Temporal lobe (tissue), 2 donors: ENCODE measurements around a stretch of chr13.

DNA sequence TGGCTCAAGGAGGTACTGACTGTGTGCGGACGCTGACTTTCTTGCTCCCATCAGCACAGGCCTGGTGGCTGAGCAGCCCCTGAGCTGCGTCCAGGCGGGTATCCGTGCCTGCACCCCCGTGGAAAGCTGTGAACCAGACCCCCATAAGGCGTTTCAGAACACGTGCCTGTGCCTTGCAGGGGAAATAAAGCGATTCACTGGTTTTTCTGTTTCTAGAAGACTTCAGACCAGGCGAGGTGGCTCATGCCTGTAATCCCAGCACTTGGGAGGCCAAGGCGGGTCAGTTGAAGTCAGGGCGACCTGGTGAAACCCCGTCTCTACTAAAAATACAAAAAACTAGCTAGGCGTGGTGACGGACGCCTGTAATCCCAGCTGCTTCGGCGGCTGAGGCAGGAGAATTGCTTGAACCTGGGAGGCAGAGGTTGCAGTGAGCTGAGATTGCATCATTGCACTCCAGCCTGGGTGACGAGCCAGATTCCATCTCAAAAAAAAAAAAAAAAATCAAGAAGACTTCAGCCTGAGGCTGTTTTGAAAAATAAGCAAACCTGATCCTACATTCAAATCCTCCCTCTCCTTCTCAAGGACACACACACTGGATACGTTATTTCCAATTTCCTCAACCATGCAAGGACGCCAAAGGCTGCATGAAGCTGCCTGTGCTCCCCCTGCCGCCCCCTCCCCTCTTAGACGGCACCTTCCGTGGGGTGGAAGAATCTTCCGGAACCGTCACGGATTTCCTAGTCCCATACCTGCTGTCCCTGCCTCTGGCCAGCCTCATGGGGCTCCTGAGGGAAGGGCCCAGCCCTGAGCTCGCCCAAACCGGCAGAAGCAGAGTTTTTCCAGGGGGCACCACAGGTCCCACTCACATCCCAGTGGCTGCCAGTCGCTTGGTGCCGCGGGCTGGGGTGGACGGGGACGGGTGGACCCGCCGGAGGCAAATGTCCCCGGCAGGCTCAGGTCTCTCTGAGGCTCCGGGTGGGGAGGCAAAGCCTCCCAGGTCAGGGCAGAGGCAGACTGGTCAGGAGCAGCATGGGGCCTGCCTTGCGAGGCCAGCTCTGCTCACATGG is 25.2 kb downstream of the ADPRHL1 start:
- RAMPAGE, long total RNA = no peak

DNA sequence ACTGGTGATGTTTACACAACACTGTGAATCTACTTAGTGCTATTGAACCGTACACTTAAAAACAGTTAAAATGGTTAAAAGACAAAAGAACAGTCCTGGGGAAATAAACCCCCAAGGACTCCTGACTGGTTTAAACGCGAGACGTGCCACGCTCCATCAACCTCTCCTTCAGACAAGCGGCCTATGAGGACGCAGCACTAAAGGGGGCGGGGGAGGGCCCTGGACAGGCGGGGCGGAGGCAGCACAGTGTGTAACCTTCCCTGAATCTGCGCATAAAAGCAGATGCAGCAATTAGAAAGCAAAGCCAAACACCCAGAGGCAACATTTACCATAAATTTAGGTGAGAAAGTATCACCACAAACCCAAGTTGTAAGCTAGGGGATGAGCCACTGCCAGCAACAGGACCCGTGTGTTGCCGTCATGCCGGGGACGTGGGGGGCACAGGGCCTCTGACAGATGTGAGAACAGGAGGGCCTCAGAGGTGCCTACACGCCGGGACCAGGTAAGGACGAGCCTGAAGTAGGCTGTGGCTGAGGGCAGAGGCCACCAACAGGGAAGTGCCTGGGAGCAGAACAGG is 15.3 kb upstream of the ADPRHL1 start:
- RAMPAGE, long total RNA = no peak

GRCh38 chr13:113501279-113501613 is 10.4 kb downstream of the TMCO3 start:
- RAMPAGE, long total RNA = no peak

- RAMPAGE, long total RNA = no peak
These were observed 42.6 kb downstream of the TMCO3 start for GRCh38 chr13:113533395-113533895.

DNA sequence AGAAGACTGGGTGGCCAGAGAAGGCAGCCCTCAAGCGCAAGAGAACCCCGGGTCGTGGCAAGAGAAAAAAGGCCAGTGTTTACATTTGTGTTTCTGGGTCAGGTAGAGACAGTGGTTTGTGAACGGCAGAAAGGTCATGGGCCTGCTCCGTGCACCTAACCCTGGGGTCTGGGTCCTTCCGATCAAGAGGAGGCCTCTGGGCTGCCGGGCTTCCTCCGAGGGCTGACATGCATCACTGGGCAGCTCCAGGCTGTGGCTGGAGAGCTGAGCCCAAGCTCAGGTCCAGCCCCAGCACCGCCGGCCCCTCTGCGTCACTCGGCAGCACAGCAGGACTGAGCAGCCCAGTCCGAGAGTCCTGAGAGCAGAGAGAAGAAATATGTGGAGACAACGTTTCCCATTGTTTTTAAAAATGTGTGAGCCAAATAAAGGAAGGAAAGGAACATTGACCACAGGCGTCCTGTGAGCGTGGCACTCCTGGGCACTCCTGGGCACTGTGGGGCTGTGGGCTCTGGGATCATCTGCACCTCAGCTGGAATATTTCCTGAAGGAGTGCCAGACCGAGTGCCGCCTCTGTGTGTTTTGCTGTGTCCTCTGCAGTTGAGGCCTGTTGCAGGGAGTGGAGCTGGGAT is 38.0 kb upstream of the TFDP1 start:
- RAMPAGE, long total RNA = no peak

DNA sequence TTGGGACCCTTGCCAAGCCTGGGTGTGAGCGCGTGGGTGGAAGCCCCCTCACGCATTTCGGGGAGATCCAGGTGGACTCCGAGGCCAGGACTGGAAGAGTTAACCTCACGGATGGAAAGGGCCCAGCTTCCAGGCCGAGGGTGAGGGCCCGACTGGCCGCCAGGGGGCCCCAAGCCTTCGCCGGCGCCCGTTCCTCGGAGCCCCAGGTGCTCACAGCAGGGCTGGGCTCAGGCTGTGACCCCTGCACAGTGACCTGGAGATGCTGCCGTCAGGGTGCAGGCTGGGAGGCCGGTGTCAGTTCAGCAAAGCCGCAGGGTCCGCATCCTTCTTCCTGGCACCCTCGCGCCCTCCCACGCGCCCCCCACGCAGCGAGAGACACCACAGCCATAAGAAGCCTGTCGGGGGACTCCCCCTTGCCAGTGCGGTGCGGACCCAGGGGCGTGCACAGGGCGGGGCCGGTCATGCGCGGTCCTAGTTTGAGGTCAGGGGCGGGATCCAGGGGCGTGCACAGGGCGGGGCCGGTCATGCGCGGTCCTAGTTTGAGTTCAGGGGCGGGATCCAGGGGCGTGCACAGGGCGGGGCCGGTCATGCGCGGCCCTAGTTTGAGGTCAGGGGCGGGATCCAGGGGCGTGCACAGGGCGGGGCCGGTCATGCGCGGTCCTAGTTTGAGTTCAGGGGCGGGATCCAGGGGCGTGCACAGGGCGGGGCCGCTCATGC is 34.0 kb upstream of the TMEM255B start:
- RAMPAGE, long total RNA = no peak

DNA sequence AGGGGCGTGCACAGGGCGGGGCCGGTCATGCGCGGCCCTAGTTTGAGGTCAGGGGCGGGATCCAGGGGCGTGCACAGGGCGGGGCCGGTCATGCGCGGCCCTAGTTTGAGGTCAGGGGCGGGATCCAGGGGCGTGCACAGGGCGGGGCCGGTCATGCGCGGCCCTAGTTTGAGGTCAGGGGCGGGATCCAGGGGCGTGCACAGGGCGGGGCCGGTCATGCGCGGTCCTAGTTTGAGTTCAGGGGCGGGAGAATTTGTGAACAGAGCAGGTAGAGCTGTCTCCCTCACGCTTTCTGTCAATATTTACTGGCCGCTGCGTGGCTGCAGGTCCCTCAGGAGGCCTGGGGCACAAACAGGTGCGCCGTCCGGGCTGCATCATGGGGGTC is 32.8 kb upstream of the TMEM255B start:
- RAMPAGE, long total RNA = no peak

- RAMPAGE, long total RNA = no peak
These were observed 17.1 kb upstream of the TMEM255B start for GRCh38 chr13:113741819-113742514.

DNA sequence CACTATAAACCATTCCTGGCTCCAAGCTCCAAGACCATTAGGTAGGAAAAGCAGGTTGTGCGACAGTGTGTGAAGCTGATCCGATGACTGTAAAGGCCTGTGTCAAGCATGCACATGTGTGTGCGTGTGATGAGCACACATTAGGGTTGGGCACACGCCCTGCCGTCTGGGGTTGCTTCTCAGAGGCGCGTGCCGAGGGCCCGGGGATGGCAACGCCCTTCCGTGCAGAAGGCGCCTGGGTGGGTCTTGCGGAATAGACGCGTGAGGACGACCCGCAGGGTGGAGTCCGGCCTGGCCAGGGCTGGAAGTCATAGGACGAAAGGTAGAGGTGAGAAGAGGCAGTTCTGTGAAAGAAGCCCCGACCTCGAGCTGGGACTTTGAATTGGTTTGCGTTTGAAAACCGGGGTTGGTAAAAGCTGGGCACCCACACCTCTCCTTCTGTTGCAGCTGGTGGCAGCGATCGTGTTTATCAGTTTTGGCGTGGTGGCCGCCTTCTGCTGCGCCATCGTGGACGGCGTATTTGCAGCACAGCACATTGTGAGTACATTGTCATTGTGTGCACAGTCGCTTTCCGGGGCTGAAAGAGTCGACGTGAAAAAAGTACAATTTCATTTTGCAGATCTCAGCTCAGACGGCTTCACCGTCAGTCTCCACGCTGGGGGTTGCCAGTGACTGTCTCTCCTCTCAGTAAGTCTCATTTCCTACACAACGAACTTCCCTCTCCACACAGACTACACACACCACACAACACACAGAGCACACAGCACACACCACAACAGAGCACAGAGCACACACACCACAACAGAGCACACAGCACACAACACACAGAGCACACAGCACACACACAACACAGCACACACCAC is 35.9 kb downstream of the TMEM255B start:
- RAMPAGE, long total RNA = no peak

GRCh38 chr13:113858517-113859124 is 5.3 kb downstream of the GAS6 start:
- RAMPAGE, long total RNA = no peak

DNA sequence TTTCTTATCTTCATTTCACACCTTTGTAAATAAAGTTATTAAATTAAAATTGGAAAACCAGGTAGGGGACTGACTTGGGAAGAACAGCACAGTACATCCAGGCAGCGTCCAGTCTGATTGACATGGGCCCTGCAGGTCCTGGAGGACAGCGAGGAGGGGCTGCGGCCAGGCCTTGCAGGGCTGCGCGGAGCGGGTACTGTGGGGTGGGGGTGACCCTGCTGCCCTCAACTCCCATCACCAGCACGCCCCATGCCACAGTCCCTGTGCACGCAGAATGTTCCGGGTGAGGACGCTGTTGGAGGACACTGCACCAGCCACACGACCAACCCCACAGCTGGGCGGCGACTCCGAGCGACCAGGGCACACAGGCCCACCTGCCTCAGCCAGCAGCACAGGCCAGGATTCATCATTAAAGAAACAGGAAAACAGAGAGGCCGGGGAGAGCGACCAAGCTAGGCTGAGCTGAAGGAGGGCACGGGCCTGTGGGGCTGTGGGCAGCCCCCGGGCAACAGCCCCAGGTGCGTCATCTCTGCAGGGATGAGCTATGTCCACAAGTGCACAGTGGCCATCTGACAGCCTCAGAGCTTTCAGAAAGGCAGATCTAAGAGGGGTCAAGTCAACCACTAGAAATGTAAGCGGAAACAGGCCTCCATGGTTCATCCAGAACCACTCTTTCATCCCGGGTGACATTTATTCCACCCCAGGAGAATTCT is 1.7 kb downstream of the GAS6 start:
- RAMPAGE, long total RNA = no peak

- RAMPAGE, long total RNA = no peak
These were observed 34.1 kb downstream of the C13orf46 start for GRCh38 chr13:113939730-113940282.

GRCh38 chr13:113966663-113967556 is 7.0 kb downstream of the C13orf46 start:
- RAMPAGE, long total RNA = no peak

DNA sequence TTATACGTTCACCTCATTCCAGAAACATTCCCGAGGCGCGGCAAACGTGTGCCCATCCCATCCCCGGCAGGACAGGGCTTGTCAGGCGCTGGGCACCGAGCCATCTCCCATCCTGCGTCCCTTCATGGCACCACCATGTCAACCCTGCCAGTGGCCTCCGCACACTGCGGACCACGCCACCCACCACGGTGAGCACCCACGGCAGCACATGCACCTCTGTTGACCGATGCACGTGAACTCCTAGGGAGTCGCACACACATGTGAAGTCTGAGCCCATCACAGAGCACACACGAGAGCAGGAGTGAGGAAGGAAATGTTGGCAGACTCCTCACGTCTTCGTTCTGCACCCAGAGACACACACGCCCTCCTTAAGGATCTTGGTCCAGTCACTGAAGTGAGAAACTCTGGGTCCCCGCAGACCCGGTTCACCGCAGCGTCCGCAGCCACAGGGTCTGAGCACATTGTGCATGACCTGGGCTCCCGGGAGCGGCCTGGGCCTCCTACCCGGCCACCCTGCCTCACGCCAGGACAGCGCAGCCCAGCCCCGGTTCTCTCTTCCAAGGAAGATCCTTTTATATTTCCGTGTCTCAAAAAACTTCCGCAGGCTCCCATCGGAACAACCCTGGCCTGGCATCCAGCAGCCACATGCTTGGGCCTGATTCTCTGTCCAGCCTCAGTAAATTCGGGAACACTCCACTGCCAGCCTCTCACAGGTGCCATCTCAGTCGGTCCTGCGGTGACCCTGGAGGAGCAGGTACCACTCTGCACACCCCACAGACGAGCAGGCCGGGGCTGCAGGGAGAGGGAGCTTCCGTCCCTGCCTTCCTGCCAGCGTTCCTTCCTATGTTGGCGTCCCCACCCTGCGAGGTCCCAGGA is 68.5 kb upstream of the C13orf46 start:
- RAMPAGE, long total RNA = no peak

- RAMPAGE, long total RNA = no peak
These were observed 72.7 kb downstream of the RASA3 start for GRCh38 chr13:114059584-114060298.

DNA sequence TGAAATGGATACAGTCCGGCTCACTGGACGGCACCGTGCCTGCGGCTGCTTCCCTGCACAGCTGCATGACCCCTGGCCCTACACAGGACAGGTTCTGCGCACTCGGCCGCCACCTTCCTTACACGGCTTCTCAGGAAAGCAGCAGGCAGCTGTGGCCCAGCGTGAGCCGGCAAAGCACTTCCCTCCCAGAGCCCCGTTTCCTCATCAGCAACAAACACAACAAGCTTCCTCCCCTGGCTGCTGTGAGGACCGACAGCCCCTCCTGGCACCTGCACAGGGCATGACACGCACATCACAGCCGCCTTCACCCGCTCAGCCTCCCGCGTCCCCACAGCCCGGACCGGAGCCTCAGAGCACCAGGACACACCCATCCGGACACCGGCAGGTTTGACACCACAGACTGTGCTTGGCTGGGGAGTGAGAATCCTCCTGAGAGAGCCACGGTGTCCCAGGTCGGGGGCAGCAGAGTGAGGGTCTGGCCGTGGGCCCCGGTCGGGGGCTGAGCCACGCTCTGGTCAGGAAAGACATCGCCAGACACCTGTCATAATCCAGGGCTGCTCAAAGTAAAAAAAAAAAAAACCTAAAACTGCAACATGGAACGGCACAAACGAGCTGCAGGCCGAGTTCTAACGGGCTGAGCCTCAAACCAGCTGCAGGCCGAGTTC is 21.9 kb downstream of the RASA3 start:
- RAMPAGE, long total RNA = no peak

- RAMPAGE, long total RNA = no peak
These were observed 20.9 kb downstream of the RASA3 start for GRCh38 chr13:114111173-114112245.

DNA sequence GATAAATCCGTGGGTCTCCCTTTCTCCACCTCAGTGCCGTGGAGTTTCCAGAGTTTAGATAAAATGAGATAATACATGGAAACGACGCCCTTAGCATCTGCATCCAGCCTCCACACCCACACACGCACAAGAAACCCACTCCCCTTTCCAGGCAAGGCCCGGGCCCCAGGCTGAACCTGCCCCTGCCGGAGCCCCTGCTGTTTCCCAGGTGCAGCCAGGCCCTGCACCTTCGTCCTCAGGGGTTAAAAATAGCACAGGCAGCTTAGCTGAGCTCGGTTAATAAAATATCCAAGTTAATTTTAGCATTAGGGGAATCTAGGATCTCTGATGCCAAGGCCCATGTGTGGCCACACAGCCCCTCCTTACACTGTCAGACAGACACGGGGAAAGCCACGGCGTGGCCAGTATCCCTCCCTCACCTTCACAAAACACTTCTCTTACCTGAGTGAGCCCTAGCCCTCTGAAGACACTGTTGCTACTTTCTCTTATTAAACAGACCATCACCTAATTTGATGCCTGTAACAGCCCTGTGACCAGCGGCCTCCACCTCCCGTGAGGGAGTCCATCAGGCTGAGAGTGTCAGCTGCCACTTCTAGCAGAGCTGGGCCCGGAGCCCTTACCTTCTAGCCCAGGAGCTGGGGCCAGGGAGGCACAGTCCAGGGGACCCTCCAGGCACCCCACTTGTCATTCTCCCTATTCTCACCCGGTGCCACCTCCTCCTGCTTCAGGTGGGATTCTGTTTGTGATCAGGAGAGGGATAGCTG is 4.4 kb downstream of the RASA3 start:
- RAMPAGE, long total RNA = no peak

GRCh38 chr13:114148151-114149155 is 16.0 kb upstream of the RASA3 start:
- RAMPAGE, long total RNA = no peak

- RAMPAGE, long total RNA = no peak
These were observed 18.5 kb upstream of the RASA3 start for GRCh38 chr13:114150854-114151342.